Endodermal cell (in vitro differentiated cells): ENCODE data around the gene ECSCR.

DNA sequence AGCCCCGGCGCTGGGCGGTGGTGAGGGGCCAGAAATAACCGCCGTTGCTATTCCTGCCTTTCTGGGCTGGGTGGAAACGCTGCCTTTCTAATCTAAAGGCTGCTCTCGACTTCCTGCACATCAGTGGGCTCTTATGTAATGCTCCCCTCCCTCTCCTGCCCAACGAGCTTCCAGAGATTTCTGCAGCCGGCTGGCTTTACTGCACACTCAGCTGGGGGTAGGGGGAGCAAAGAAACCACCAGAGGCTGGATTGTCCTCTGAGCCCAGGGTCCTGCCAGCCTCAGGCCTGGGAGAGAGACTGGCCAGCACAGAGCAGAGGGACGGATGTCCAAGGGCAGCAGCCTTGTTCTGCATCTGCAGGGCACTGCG is 6.8 kb upstream of the EGR1 start:
- PRO-cap = no peak

DNA sequence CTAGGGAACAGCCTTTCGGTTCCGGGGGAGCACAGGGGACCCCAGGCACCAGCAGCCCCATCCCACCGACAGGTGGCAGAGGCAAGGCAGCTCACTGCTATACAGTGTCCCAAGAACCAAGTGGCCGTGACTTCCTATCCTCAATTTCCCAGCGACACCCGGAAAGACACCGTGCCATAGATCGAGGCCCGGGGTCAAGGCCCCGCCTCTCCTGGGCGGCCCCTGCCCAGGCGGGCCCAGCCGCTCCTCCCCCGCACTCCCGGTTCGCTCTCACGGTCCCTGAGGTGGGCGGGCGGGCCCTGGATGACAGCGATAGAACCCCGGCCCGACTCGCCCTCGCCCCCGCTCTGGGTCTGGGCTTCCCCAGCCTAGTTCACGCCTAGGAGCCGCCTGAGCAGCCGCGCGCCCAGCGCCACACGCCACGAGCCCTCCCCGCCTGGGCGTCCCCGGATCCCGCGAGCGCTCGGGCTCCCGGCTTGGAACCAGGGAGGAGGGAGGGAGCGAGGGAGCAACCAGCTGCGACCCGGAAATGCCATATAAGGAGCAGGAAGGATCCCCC is 671 bp upstream of the EGR1 start:
- PRO-cap = bidirectional peak, plus-strand start at position 256 of the sequence, minus-strand start at position 150 of the sequence; bidirectional peak, plus-strand start outside the sequence, minus-strand start at position 457 of the sequence

GRCh38 chr5:138470245-138470404 is 4.8 kb downstream of the EGR1 start:
- PRO-cap = no peak

DNA sequence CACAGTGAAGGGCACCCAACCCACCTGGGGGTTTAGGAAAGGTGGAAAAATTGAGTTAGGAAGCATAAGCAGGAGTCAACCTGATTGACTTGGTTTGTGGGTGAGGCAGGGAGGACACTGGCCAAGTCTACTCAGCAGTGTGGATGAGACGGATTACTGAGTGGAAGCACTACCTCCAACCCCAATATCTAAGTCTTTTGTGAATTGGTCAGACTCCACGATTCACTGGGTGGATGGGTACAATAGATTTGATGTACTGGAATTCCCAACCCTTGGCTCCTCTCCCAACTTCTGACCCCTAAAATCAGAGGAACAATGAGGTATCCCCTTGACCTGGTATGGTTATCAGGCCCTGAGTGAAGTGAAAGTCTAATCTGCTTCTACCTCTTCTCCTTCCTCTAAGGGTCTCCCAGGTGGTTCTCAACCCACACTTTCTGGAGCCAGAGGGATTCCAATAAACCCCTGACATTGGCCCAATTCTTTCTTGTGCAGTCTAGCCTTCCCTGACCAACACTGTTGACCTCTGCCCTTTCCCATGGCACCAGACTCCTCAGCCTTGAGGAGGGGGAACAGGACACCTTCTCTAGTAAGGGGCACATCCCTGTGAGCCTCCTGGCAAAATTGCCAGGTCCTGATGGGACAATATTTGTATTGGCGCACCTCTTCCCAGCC is 5.3 kb downstream of the EGR1 start:
- PRO-cap = no peak

- PRO-cap = no peak
Observed at GRCh38 chr5:138551481-138552283, 8.6 kb upstream of the ETF1 start.

- PRO-cap = no peak
Observed at GRCh38 chr5:138563821-138564189, 11.4 kb downstream of the HSPA9 start.

- PRO-cap = no peak
Observed at GRCh38 chr5:138569435-138570108, 5.6 kb downstream of the HSPA9 start.

GRCh38 chr5:138610476-138611253 is 35.5 kb upstream of the HSPA9 start:
- PRO-cap = no peak

- PRO-cap = unidirectional peak, plus-strand start at chr5:138725486; unidirectional peak, plus-strand start at chr5:138725653
Observed at GRCh38 chr5:138725154-138725724, 28.0 kb upstream of the CTNNA1 start.

- PRO-cap = no peak
Observed at GRCh38 chr5:138871461-138871948, 3.6 kb downstream of the LRRTM2 start.

DNA sequence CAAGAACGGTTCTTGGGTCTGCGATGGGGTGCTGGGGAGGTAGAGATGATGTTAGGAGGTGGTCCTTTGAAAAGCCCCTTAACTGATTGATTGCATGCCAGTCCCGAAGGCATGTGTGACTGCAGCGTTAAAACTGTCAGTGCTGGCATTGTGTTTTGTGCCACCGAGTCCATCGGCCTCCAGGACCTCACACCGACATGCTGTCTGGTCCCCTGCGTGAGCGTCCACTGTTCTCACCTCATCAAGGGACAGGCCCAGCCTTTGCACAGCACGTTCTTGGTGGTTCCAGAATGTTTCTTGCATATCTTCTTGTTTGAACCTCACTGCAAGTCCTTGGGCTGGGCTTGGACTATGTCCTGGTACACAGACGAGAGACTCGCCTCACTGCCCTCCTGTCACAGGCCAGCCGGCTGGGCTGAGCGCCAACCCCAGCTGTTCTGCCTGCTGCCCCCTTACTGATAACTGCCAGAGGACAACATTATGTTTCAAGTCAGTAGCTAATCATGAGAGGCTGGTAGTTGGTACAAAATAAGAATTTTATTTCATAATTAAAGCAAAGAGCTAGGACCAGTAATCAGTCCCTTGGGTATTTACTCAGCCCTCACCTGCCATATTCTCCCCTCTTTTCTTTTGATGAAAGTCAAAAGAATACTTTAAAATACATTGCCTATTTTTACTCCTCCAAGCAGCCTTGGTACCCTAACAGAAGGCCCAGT is 52.8 kb upstream of the LRRTM2 start:
- PRO-cap = no peak

DNA sequence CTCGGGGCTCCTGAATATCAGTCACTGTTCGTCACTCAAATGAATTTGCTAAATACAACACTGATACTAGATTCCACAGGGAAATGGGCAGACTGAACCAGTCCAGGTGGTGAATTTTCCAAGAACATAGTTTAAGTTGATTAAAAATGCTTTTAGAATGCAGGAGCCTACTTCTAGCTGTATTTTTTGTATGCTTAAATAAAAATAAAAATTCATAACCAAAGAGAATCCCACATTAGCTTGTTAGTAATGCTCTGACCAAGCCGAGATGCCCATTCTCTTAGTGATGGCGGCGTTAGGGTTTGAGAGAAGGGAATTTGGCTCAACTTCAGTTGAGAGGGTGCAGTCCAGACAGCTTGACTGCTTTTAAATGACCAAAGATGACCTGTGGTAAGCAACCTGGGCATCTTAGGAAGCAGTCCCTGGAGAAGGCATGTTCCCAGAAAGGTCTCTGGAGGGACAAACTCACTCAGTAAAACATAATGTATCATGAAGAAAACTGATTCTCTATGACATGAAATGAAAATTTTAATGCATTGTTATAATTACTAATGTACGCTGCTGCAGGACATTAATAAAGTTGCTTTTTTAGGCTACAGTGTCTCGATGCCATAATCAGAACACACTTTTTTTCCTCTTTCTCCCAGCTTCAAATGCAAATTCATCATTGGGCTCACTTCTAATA is 59.1 kb upstream of the LRRTM2 start:
- PRO-cap = no peak

DNA sequence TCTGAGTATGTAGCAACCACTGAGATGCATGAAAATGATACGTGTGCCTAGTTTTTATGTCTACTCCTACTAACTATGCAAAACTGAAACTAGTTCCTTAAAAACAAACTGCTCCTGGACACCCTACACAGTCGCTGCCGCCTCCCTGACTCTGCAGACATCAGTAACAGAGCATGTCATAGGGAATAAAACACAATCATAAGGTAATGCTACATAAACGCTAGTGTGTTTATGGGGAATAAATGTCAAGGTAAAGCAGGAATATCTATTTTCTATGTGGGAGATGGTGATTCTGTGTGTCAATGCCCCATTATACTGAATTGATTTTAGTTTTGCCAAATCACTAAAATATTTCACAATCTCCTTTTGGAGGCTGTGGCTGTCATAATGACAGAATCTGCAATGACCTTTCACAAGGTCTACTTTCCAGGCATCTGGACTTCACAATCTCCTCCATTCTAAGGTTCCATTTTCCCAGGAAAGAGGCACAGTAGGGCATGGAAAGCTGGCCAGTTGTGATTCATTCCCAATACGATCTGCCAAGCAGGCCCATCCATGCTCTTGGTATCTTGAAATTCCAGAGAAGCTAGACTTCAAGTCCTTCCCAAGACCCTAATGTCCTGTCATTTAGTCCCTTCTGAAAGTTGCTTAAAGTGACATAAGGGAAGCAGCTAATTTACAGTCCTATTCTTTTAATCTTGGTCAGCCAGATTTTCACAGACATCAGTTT is 122.6 kb downstream of the SIL1 start:
- PRO-cap = no peak

- PRO-cap = no peak
Observed at GRCh38 chr5:139126820-139127128, 71.4 kb downstream of the SIL1 start.

- PRO-cap = no peak
Observed at GRCh38 chr5:139295527-139296211, 2.1 kb downstream of the MATR3 start.

GRCh38 chr5:139306937-139308456 is 14.0 kb downstream of the MATR3 start:
- PRO-cap = no peak

GRCh38 chr5:139321670-139322094 is 20.0 kb upstream of the PAIP2 start:
- PRO-cap = no peak

DNA sequence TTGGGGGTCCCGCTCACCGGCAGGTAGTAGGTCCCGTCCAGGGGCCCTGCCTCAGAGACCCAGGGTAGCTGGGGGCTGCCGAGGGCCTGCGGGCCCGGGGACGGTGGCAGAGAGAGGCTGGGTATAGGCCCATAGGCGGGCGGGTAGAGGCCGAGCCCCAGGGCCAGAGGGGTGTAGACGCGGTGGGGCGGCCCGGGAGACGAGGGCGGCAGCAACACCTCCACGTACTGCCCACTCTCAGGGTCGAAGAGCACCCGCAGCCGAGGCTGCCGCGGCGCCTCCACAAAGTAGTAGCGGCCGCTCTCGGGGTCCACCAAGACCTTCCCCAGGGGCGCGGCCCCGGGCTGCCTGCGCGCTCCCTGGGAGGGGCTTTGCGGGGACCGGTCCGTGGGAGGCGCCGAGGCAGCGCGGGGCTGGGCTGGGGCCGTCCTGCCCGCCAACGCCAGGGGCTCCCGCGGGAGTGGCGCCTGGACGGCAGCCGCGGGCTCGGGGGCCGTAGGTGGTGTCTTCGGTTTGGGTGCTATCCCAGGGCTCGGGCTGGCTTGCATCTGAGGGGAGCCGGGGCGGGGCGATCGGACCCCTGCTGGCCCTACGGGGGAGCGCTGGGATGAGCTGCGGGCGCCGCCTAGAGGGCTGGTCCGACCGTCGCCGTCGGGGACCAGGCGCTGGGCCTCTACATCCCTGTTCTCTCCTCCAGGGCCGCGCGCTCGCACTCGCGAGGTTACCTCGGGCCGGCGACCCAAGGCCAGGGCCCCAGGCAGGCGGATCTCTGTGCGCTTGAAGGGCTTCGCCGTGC is 2.6 kb downstream of the PROB1 start:
- PRO-cap = bidirectional peak, plus-strand start at position 727 of the sequence, minus-strand start at position 550 of the sequence

DNA sequence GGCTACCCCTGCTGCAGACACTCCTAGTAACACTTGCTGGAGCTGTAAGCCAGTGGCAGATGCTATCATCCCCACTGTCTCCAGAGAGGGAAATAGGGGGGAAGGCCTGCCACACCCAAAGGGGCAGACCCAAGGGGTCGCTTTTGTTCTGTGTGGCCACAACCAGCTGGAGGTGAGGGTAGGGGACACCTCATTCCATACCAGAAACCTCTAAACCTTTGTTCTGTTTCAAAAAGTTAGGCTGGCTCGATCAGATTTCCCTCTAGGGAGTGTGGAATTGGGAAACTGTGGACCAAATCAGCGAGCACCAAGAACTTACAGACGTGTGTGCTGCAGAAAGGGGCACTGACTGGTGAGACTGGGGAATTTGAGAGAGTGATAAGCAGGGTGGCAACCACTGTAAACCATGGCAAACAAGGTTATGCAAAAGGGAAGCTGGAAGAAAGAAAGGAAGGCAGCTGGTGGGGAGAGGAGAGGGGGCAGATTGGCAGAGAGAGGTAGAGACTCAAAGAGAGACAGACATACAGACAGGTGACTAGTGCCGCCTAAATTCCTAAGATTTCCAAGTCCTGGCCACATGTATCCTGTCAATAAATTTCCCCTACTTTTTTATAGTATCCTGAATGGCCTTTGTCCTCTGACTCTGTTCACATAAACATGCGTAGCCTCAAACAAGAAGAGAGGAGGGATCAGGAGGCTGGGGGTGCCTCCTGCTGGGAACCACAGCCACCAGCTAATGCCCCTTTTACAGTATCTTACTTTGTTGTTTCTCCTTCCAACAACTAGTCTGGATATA is 15.6 kb upstream of the SPATA24 start:
- PRO-cap = no peak

- PRO-cap = no peak
Observed at GRCh38 chr5:139462169-139463207, at the start of gene ECSCR. Gene ECSCR (minus strand): TSS chr5:139462743.